Frontal cortex (tissue), 2 donors: Measurements from ENCODE around the genes COX5B and INPP4A.

DNA sequence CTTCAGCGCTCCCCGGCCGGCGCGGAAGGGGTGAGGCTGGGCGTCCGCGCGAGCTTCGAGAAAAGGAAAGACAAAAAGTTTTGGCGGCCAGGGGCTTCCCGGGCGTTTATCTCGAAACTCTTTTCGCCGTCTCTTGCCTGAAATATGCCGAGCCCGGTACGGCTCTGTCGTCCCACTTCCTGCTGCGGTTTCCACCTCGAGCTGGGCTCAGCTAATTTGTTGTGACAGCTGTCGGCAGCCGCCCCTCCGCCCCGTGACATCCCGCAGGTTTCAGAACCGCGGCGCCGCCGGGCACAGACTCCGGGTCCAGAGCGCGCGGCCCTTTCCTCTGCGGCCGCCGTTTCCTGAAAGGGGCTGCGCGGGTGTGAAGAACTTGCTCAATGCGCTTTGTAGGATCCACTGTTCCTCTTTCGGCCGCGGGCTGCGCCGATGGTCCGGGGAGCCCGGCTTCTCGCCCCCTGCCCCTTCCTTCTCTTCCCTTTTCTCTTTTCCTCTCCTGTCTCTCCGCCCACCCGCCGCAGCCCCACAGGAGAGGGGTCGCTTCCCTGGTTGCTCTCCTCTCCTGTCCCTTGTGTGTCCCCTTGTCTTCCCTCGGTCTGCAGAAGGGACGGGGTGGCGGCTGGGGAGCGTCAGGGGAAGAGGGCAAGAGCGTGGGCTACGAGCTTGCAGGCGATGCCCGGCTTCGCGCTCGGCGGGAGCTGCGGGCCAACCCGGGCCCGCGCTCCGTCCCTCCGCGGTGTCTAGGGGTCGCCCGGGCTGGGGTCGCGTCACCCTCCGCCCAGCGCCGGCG lies 649 bp downstream of the ARID5A start:
- RAMPAGE, long total RNA = no peak

- RAMPAGE, long total RNA = no peak
Observed at GRCh38 chr2:96706969-96707259, 33.0 kb downstream of the LMAN2L start.

DNA sequence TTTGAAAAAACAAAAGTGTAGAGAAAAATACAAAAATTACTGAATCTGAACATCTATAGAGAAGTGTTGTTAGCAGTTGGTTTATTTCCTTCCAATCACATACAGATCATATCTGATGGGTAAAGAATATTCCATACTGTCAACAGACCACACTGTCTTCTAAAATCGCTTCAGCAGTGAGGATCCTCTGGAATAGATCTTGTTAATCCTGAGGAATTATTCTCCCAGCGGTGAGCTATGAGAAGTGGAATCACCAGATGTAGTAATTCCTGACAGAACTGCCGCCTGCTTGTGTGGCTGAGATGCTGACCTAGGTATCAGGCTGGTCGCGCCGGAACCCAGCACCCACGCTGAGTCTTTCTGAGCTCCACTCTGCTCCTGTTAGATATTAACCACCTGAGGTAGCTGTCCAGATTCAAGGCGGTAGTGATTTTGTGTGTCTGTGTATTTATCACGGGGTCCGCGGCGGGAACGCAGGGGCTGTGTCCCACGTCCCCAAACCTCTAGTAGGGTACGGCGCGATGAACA lies 838 bp upstream of the CNNM3 start:
- RAMPAGE, long total RNA = no peak

DNA sequence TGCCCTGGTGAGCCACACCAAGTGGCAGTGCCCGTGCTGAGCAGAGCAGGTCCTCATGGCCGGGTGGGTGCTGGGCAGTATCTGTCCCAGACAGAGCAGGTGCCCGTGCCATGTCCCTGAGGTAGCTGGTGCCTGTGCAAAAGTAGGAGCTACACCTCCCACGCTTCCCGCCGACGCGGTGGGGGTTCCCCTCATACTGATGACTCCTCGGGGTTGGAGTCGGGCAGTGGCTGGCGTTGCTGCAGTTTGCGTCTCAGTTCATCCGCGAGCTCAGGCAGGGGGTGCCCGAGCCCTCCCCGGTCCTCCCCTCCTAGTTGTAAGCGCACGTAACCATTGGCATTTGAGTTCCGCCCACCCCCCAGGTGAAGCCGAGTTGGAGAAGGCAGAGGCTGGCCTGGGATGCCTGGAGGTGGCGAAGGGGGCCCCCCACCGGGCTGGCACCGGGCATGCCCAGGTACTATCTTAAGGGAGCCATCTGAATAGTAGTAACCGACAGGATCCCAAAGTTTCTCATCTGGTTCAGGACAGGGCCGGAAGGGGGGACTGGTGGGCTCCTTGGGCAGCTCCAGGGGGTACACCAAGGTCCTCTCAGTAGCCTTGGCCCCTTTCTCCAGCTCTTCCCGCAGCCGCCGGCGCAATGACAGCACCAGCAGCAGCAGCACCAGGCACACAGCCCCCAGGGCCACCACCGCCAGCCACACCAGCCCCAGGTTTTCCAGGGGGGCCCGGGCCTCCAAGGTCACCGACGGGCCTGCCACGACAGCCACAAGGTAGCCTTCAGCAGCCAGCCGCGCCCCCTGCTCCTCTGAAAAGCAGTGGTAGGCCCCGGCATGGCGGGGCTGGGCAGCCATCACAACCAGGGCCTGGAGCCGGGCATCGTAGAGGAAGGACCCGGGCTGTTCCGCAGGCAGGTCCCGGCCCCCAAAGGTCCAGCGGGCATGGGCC lies 2.9 kb upstream of the ANKRD39 start:
- RAMPAGE, long total RNA = no peak

GRCh38 chr2:96891486-96892097 lies 21.7 kb upstream of the SEMA4C start:
- RAMPAGE, long total RNA = no peak

DNA sequence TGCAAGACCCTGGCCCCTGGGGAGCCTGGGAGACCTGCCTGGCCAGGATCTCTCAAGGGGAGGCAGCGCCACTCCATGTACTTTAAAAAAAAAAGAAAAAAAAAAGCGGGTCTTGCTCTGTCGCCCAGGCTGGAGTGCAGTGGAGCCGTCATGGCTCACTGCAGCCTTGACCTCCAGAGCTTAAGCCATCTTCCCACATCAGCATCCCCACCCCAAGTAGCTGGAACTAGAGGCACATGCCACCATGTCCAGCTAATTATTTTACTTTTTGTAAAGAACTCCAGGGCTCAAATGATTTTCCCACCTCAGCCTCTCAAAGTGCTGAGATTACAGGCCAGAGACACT lies 29.6 kb upstream of the SEMA4C start:
- RAMPAGE, long total RNA = no peak

- RAMPAGE, long total RNA = no peak
Observed at GRCh38 chr2:96906504-96907790, 37.1 kb upstream of the SEMA4C start.

DNA sequence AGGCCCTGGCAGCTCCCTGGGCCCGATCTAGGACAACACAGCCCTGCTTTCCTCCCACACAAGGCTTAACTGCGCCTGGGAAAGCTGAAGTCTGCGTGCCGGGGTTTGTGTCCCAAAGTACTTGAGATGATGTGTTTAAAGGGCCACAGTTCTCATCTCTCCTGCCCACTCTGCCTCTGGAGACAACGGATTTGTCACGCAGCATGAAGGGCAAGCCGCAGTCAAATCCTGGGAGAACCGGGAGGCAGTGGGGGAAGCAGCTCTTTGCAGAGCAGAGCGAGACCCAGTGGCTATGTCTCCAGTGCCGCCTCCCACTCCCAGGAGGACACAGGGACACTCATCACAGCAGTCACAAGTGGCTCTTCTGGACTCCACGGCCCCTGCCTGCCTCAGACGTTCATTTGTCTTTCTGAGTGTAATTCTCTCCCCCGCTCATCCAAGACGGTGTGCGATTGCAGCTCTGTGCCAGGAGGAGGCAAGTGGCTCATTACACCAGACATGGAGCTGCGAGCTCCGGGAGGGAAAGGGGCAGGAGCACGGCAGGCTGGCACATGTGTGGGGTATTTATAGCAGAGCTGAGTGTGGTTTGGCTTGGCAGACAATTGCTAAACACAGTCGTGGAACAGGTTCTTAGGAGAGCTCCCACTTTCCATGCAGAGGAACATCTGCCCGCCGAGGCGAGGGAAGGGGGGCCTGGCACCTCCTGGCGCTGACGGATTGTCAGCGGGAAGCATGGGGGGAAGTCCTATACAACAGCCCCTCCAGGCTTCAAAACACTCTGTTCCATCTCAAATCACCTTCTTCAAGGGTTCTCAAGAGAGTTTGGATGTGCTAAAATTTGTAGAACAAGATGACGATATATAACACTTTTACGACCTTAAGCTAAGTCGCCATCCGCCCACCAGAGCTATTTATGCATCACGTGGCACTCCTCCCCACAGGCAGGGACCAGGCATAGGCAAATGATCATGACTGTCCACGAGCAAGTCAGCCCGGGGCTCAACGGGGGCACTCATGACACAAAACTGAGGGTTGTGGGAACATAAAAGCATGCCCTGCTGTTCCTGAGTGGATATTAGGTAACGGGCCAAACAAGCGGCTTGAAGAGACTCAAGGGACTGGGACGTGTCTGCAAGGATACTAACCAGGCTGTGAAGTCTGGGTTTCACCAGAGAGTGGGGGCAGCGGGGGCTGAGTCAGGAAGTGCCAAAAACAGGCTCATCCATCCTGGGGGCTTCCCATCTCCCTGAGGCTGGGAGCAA lies 58.0 kb upstream of the SEMA4C start:
- RAMPAGE, long total RNA = no peak

GRCh38 chr2:97550957-97551617 lies 38.6 kb downstream of the ANKRD36B start:
- RAMPAGE, long total RNA = no peak

DNA sequence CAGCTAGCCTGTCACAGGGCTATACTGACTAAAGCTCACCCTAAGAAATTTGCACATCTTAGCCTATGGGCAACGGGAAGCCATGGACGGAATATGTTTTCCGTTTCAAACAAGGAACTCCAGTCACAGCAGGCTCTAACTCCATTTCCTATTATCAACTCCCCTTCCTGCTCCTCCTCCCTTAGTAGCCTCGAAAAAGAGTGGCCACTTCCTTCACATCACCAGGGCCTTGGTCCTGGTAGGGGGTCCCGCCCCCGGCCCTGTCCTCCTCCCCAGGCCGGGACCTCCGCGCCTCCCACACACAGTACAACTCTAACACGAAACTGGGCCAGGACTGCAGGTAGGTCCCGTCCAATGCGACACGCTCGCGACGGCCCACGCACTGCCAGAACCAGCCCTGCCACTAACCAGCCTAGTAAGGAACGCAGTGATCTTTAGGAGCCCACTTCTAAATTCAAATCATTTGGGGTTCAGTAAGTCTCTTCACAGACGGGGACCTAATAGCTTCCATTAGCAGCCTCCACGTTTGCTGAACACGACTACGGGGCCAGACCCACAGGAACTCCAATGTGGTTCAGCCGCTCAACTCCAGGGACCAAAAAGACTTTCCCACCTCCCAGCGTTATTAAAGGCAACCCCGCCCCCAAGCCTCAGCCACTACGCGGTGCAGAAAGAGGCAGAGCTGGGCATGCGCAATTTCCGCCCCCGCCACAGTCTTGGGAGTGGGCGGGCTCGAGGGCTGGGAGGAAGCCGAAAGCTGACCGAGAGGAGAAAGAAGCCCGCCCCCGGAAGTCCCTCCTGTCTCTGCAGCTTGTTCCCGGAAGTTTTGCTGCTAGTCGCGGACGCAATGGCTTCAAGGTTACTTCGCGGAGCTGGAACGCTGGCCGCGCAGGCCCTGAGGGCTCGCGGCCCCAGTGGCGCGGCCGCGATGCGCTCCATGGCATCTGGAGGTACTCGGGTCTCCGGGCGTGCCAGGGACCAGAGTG lies at the start of gene COX5B:
Gene COX5B, plus strand, starts transcription at position 823 of the 986 bp plus-strand sequence.
- RAMPAGE, long total RNA = start-site peak on the plus strand centred at position 828 of the sequence, 39 bp wide, 2,426 and 420 reads in 2 replicates

GRCh38 chr2:97732884-97733545 lies 19.6 kb downstream of the ZAP70 start:
- RAMPAGE, long total RNA = no peak

DNA sequence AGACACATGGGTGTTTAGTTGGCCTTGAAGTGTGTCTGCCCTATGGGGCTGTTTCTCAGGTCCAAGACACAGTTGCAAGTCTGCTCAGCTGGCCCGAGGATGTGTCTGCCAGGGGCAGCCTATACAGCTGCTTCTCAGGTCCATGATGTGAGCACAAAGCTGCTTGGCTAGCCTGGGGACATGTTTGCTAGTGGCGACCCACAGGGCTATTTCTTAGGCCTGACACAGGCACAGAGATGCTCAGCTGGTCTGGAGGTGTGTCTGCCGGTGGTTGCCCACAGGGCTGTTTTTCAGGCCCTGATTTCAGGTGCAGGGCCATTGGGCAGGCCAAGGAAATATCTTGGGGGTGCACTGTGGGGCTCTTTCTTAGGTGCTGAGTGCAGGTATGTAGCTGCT lies 108.7 kb downstream of the TMEM131 start:
- RAMPAGE, long total RNA = no peak

GRCh38 chr2:98070080-98070712 lies 16.8 kb upstream of the VWA3B start:
- RAMPAGE, long total RNA = no peak

DNA sequence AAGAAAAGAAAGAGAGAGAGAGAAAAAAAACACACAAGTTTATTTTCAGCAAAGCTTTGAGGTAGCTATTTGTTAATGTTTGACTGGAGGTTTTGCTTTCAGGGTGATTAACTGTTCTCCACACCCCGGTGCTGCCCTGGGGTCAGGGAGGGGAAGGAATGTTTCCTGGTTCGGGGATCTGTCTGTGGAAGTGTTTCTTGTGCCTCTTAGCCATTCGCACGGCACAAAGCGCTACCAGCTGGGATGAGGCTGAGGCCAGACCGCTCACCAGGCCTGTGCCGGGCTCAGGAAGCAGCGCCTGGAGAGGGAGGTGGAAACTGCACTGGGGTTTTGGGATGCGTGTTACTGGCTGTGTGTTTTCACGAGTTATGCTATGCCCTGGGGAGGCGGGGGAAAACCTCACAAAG lies 65.9 kb upstream of the CNGA3 start:
- RAMPAGE, long total RNA = no peak

GRCh38 chr2:98378621-98379646 lies 32.7 kb downstream of the CNGA3 start:
- RAMPAGE, long total RNA = no peak

GRCh38 chr2:98444304-98445622 lies at the start of gene INPP4A:
INPP4A (plus strand) TSS chr2:98444858.
- RAMPAGE, long total RNA = no peak

- RAMPAGE, long total RNA = no peak
Observed at GRCh38 chr2:98507735-98508628, 63.3 kb downstream of the INPP4A start.

GRCh38 chr2:98701043-98701630 lies 29.8 kb downstream of the MGAT4A start:
- RAMPAGE, long total RNA = no peak

GRCh38 chr2:98747769-98748174 lies 16.8 kb upstream of the MGAT4A start:
- RAMPAGE, long total RNA = no peak

- RAMPAGE, long total RNA = no peak
Observed at GRCh38 chr2:98749116-98749632, 18.2 kb upstream of the MGAT4A start.